ENCODE results near the gene FOXJ3.

- CAGE, long polyA plus RNA = no peak
- RRBS = 1% methylated on average over 4 of the region's 20 CpGs
Measured at GRCh38 chr1:41382748-41383194, 101.7 kb downstream of the EDN2 start.

DNA sequence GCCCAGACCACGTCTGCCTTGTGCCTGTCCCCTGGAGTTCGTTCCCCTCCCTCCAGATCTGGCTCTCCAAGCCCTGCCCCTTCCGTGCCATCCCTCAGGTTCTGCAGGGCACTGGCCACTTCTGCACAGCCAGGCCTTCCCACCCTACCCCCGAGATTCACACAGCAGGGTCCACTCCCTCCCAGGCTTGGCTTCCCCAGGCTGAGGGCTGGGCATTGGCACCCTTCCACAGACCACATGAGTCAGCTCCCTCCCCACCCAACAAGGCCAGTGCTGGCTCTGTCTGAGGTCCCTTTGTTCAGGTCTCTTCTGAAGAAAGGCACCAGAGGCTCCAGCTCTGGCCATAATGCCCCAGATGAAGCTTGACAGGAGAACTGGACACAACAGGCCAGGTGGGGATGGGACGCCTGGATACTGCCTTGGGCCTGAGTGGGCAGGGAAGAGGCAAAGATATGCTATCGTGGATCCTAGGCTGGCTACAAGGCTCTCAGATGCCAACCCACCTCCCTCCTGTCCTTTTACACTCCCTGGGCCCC, 51.5 kb downstream of the EDN2 start:
- CAGE, long polyA plus RNA = no peak
- RRBS = no CpG with 5 or more reads among the region's 6 CpGs

DNA sequence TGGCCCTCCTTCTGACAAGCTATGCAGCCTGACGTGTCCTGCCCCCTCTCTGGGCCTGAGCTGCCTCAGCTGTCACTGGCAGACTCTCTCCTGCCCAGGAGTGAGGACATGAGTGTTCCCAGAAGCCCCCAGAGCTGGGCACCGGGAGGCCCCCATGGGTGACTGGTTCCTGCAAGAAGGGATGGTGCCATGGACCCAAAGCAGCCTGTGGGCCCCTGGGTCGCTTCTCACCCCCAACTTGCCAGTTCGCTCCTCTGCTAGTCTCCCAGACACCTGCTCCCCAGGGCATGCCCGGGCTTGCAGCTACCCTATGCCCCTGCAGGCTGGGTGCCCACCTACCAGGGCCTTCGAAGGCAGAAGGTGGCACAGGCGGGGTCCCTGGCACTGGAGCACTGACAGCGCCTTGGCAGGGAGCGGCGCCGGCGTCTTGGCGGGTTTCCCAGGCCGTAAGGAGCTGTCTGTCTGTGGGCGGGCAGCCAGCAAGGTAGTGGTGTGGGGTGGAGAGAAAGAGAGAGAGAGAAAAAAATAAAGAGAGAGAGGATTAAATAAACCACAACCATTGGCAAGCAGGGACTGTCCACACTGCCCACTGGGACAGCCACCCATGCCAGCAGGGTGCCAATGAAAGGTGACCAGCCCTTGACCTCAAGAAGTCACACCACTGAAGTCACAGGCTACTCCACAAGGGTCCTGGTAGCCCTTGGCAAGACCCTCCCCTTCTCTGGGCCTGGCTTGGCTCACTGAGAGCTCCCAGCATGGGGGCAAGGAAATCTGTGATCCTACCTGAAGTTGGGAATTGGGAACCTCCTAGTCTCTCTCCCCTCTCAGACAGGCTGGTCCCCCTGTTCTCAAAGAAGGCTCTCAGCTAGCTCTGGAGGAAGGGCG, 2.1 kb downstream of the EDN2 start:
- CAGE, long polyA plus RNA = no peak
- RRBS = no CpG with 5 or more reads among the region's 16 CpGs

DNA sequence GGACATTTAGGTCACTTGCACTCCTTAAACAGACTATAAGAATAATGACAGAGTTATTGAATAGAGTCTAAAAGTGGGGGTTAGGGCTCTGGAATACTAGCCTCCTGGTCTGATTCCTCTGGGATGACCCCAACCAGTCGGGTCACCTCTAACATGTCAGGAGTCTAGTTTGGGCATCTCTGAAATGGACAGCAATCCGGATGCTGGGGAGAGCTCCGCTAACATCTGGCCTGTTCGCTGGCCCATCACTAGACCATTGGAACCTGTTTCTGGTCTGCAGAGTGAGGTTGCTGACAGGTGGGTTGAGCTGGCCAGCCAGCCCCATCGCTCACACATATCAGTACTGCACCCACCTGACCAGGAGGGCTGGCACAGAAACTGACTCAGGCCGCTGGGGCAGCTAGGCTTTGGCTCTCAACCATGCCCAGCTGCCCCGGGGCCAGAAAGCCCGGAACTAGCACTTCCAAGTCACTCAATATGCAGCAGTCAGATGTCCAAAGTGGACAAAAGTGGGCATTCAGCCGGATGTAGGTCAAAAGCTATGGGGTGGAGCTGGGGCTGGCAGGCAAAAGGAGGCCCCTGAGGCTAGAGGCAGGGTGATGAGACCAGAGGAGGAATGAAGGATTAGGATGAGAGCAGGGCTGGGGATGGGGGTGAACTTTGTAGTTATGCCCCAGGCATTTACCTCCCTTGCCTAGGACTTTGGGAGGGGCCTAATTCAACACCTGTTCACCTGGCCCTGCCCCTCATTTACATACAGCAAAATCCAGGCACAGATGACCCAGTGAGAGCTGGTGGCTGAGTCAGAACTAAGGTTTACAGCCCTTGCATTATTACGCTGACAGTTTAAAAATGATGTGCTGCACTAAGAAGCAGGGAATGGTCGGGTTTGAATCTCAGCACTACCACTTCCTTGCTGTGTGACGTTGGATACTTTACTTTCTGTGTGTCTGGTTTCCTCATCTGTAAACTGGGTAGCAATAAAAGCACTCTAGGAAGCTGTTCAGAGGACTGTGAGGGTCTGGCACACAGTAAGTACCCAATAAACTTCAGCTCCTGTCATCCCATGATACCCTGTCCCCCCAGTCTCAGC, 30.7 kb upstream of the EDN2 start:
- CAGE, long polyA plus RNA = no peak
- RRBS = 7% methylated on average over 2 of the region's 12 CpGs

DNA sequence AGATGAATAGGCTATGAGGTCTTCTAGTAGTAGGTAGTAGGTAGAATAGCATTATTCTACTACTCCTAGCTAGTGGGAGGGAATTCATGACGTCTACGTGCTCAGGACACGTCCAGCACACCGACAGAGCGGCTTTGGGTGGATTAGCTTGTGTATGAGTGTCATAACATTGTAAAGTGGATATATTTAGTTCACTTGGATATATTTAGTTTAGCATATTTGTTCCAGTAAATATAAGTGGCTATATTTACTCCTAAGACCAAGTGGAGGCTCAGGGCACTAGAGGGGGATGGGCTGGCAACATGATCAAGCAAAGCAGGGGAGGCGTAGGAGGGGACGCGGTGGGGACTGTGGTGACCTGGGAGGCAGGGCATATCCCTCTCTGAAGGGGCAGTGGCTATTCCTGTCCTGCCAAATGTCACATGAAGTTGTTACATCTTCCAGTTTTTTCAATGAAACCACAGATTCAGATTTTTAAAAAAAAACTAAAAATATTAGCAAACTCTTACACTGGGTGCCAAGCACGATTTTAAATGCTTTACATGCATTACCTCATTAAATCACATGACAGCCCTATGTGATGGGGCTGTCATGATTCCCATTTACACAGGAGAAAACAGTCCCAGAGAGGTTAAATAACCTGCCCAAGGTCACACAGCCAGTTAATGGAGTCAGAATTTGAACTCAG, 51.9 kb upstream of the EDN2 start:
- CAGE, long polyA plus RNA = no peak
- RRBS = no CpG with 5 or more reads among the region's 9 CpGs

GRCh38 chr1:41631728-41631927, 147.1 kb upstream of the EDN2 start:
- CAGE, long polyA plus RNA = no peak
- RRBS = no CpG with 5 or more reads among the region's 4 CpGs

- CAGE, long polyA plus RNA = no peak
- RRBS = 2% methylated on average over 45 of the region's 75 CpGs
Measured at GRCh38 chr1:41662082-41662557, 177.6 kb upstream of the EDN2 start.

GRCh38 chr1:41684065-41684349, 199.5 kb upstream of the EDN2 start:
- CAGE, long polyA plus RNA = no peak
- RRBS = no CpG with 5 or more reads among the region's 2 CpGs

- CAGE, long polyA plus RNA = no peak
- RRBS = no CpG with 5 or more reads among the region's 10 CpGs
Measured at GRCh38 chr1:41751654-41752509, 166.8 kb downstream of the HIVEP3 start.

- CAGE, long polyA plus RNA = no peak
- RRBS = no CpG with 5 or more reads among the region's 5 CpGs
Measured at GRCh38 chr1:41875484-41875989, 43.2 kb downstream of the HIVEP3 start.

GRCh38 chr1:42165285-42166162, 979 bp upstream of the GUCA2A start:
- CAGE, long polyA plus RNA = no peak
- RRBS = no CpG with 5 or more reads among the region's 15 CpGs

DNA sequence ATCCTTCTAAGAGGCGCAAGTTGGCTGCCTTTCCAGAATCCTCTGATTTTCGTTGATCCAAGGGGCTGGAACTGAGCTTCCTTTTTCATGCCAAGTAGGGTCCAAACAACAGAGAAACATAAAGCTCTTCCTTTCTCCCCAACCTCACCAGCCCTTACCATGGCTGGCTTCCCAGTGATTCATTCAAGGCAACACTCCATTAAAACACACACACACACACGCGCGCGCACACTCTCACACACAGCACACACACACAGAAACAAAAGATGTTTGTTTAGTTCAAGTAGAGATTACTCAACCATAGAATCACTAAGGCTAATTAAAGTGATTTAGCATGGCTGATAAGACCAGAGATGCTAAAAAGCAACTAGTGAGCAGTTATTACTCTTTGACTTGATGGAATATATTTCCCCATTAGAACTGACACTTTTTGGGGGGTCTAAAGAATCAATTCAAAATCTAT, 13.0 kb upstream of the GUCA2A start:
- CAGE, long polyA plus RNA = no peak
- RRBS = no CpG with 5 or more reads among the region's 6 CpGs

- CAGE, long polyA plus RNA = no peak
- RRBS = 1% methylated on average over 32 of the region's 95 CpGs
Measured at GRCh38 chr1:42334893-42335750, at the start of gene FOXJ3. TSS of gene FOXJ3 (minus strand) at chr1:42335235.

DNA sequence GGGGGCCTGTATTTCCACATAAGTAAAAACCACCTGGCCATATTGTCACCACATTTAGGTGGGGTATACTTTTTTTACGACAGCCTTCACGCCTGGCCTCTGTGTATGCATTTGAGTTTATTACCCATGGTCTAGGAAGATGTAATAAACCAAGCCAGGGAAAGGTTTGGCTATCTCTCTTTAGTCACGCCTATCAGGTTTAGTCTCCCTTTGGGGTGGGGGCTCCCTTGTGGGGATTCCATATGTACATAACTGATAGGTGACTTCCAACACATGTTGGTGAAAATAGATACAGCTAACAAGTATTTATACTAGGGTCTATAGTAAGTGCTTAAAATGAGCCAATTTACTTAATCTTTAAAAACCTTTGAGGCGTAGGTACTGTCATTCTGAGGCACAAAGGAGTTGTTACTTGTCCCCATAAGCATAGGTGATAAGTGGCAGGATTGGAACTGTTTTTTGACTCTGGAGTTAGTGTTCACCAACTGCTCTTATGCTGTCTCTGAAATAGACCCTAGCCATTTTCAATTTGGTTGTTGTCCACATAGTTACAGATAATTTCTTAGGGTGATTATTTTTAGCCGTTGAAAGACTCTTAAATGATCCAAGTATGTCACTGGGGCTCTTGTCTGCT, 4.3 kb downstream of the YBX1 start:
- CAGE, long polyA plus RNA = no peak
- RRBS = no CpG with 5 or more reads among the region's 5 CpGs

- CAGE, long polyA plus RNA = no peak
- RRBS = no CpG with 5 or more reads among the region's 5 CpGs
Measured at GRCh38 chr1:42715858-42716499, 24.1 kb downstream of the CLDN19 start.

- CAGE, long polyA plus RNA = no peak
- RRBS = 72% methylated on average over 5 of the region's 16 CpGs
Measured at GRCh38 chr1:42926203-42927284, 32.1 kb downstream of the SLC2A1 start.

- CAGE, long polyA plus RNA = no peak
- RRBS = no CpG with 5 or more reads among the region's 12 CpGs
Measured at GRCh38 chr1:42939961-42940691, 18.5 kb downstream of the SLC2A1 start.

DNA sequence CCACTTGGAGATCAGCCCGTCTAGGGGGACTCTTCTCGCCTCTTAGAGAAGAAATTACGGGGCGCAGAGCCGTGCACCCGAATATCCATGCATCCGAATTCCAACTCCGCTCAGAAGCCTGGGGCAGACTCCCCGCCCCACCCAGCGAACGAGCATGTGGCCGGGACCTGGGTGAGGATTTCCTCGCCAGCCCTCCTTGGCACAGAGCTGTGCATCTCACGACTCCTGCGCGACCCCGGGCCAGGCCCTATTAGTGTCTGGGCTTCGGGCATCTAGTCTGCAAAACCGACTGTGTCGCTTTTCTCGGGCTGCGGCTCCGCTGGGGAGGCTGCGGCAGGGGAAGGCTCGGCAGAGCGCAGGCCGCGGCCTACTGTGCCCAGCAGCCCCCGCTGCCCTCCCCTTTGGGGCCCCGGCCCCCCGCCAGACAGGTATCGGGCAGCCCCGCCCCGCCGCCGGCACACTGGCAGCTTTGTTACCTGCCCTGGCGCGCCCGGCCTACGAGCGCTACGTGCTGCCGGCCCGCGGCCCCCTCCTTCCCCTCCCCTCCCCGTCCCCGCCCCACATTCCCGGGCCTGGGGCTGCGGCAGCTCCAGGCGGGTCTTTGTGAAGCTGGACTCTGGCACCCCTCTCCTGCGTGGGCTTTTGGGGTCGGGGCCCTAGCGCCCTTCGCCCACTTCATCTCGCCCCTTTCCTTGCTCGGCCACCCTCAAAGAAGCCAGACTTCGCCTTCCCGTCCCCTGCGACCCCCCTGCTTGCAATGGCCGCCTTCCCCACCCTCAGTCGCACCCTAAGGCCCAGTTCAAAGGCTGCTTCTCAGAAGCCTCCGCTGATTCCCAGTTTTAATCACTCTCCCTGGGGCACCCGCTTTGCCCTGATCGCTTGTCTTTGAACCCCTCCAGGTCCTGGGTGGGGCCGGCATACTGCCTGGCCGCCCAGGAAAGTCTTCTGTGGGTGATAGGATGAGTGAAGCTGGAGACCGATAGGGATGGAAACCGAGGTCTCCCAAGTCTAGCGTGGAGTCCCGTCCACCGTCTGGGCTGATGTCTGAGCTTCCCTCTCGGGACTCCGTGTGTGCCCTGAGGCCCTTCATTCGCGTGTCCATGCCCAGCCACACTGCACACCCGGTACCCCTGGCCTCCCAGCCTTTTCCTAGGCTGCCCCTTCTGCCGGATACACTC, 48.9 kb upstream of the SLC2A1 start:
- CAGE, long polyA plus RNA = no peak
- RRBS = 12% methylated on average over 18 of the region's 77 CpGs

DNA sequence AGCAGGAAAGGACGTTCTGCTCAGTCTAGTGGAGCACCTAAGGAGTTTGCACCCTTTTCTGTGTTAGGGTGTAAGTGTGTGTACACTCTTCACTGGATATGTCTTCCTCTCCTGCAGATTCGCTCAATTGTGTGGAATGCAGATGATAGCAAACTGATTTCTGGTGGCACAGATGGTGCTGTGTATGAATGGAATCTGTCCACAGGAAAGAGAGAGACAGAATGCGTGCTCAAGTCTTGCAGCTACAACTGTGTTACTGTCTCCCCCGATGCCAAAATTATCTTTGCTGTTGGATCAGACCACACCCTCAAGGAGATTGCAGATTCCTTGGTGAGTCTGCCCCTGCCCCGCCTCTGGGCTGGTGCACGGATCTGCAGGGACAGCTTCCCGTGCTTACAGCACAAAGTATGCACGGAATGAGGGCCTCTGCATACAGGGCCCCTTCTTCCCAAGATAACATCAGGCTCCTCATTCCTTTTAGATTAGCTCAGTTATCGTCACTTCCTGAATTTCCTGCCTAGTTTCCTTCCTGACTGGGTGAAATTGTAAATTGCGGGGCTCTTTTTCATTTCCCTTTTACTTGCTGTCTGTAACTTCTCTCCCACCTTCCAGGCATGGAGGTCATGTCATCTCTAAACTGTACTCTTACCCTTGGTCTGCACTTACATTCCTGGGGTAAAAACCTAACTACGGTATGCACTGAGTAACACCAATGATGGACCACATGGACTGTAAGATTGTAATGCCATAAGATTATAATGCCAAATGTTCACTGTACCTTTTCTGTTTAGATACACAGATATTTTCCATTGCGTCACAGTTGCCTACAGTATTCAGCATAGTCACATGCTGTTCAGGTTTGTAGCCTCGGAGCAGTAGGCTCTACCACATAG, 34.7 kb downstream of the CFAP57 start:
- CAGE, long polyA plus RNA = no peak
- RRBS = no CpG with 5 or more reads among the region's 13 CpGs

DNA sequence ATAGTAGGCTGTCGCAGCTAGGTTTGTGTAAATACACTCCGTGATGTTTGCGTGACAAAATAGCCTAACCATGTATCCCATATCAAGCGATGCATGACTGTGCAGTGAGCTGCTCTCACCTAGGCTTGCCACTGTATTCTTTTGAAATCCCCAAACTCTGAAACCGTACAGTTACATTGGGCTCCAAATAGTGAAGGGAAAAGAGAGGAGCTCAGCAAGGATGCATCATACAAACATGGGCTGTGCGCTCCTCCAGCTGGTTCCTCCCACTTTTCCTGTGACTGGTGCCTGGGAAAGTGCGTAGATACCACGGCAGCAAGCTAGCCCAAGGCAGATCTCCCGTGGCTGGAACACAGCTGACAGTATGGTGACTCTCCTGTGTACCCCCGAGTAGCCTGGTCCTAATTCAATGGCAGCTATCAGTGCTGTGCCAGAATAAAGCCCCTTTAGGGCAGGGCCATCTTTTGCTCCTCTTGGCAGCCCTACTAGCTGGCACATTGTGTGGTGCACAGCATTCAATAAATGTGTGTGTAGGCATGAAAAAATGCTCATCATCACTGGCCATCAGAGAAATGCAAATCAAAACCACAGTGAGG, 35.5 kb downstream of the CFAP57 start:
- CAGE, long polyA plus RNA = no peak
- RRBS = no CpG with 5 or more reads among the region's 10 CpGs

All from mammary epithelial cell (primary cell).